ENCODE measurements around a stretch of chr10.

DNA sequence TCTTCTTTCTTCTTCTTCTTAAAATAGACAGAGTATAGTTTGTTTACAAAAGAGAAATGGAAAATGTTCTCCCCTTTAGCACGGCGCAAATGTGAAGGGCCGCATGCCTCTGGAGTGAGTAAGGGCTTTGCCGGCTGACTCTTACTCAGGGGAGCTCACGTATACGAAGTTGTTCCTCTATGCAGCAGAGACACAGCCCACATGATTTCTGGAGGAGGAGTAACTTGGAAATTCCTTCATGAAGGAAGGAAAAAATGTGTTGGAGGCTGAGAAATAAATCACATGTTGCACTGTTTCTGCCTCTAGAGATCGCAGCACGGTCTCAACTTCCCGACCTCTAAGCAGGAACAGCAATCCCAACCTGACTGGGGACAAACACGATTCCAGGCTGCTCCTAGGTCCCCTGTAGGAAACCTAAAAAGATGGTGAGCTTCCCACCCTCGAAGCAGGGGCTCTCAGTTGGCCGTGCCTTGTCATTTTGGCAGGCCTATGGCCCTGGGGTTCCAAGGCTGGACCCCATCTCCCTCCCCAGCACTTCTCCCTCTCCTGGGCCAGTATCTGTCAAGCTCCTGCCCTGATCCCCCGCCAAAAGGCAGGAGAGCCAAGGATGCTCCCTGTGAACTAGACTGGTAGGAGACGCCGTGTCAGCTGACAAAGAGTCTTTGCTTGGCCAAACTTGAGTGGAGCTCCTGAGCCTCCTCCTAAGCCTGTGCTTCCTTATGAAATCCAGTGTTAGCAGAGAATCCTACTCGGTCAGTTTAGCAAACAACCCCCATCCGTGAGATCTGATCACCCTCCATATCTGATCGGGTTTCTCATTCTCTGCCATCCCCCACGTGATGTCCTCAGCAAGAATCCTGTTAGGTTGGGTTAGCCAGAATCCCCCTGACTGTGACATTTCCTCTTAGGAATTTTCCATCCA, 44.6 kb downstream of the MYOF start:
- PRO-cap, result bidirectional peak, plus-strand start at position 290 of the sequence, minus-strand start outside the sequence; bidirectional peak, plus-strand start at position 729 of the sequence, minus-strand start at position 628 of the sequence

- PRO-cap, result no peak
These were observed 1.4 kb downstream of the FFAR4 start for GRCh38 chr10:93567867-93568342.

- PRO-cap, result no peak
These were observed 95.1 kb downstream of the PLCE1 start for GRCh38 chr10:94088631-94089384.

GRCh38 chr10:94213385-94213594, 149.4 kb downstream of the NOC3L start:
- PRO-cap, result no peak

- PRO-cap, result no peak
These were observed 76.1 kb downstream of the NOC3L start for GRCh38 chr10:94286442-94287170.

- PRO-cap, result no peak
These were observed 35.0 kb downstream of the NOC3L start for GRCh38 chr10:94327473-94328505.

DNA sequence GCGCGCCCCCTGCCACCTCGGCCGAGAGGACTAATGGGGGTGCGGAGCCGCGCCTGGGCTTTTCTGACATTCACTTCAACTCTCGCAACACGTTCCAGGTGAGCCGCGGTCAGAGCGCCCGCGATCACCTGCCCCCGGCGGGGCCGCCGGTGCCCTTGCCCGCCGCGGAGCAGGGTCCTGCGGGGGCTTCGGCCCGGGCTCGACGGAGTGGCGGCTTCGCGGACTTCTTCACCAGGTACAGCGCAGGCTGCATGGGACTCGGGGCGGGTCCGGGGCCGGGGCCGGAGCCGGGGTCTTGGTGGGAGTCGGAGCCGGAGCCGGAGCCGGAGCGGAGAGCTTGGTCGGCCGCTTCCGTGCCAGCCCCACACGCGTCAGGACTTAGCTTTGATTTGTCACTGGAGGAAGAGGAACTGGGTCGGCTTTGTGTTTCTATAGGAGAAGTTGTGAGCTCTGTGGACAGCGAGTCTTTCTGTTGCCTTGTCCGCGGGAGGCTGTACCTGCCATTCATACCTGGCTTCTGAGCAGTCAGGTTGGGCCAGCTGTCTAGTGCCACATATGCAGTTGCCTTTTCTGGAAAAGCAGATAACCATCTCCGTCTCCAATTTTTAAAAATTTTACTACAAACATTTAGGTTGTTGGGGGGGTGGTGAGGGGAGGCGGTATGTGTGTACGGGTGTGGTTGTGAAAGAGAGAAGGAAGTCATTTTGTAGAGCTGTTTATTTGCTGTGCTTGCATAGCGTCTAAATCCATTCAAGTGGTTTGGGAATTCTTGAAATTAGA, 1.2 kb downstream of the TBC1D12 start:
- PRO-cap, result bidirectional peak, plus-strand start at position 503 of the sequence, minus-strand start at position 380 of the sequence

- PRO-cap, result no peak
These were observed 47.5 kb upstream of the CYP2C8 start for GRCh38 chr10:95116723-95117170.

DNA sequence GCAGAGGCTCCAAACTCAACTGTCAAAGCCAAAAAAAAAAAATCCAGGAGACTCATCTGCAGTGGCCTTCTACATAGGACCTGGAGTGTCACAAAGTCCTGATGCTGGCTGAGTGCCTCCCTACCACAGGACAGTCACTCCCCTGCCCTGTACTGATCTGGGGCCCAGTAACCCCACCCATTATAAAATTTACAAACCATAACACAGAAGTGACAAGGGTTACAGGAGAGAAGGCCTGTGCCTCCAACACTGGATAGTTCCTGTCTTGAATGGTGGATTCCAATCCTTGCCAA, 14.6 kb downstream of the PDLIM1 start:
- PRO-cap, result no peak

DNA sequence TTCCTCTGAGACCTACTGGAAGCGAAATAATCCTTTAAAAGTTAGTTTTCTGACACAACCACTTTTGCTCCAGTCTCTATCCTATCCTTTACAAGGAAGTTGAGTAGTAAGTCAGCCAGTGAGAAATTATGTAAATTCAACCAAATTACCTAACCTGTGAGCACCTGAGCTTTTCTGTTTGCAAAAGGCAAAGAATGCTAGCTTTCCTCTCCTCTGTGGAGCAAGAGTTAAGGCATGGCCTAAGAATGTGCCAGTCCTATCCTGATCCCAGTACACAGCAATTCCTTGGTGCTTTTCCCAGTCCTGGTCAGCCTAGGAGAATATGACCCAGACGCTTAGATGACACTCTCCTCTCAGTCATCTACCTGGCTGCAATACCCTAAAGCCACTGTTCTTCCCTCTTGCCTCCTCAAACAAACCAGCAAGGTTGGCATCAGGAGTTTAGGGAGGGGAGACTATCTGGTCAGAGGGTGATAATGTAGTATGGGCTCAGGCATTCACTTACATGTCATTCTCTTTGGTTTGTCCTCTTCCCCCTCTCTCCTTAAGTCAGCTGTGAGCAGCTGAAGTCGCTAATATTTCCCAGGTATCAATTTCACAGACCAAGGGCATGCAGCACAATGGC, 4.1 kb downstream of the PDLIM1 start:
- PRO-cap, result no peak

GRCh38 chr10:95287231-95288064, 3.4 kb downstream of the PDLIM1 start:
- PRO-cap, result no peak

- PRO-cap, result no peak
These were observed 36.6 kb upstream of the PDLIM1 start for GRCh38 chr10:95327325-95327878.

GRCh38 chr10:95351060-95351335, 60.2 kb upstream of the PDLIM1 start:
- PRO-cap, result no peak

DNA sequence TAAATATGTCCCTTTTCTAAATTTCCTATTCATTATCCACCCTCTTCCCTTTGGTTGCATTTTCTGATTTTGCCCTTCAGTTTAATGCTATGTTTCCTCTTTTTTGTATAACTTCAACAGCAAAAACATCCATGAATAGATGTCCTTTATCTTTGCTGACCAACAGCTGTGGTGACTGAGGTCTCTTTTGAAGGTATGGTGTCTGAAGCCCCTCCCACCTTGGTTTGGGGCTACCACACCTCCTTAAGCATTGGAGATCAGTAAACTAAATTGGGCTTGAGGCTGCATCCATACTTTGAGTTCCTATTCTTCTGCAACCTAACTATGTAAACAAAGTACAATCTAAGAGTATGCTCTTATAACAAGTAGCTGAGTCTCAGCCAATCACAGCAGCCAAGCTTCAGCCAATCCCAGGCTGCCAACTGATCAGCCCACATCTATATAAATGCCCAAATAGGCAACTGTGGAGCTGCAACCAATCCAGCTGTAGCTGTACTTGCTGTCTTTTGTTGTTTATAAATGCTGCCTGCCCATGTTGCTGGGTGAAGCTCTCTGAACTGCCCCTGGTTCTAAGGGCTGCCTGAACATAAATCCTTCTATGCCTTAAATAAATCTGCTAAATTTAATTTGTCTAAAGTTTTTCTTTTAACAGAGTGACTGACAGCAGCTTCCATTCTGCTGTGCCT, 69.4 kb upstream of the PDLIM1 start:
- PRO-cap, result no peak

GRCh38 chr10:95362528-95363248, 71.9 kb upstream of the PDLIM1 start:
- PRO-cap, result no peak

DNA sequence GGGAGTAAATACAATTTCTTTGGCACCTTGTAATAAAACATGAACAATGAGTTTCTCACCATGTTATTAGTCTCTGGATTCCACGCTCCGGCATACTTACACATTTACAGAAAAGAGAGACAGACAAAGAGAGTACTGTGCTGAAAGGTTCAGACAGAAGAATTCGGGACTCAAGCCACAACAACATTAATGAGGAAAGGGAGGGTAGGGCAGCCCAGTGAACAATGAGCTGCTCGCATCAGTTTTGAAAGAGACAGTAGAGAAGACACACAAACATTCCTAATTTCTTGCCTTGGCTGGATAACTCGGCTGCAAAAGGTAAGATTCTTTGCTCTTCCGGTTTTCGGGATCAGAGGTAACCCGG, 124.4 kb upstream of the PDLIM1 start:
- PRO-cap, result no peak

- PRO-cap, result no peak
These were observed 124.9 kb upstream of the PDLIM1 start for GRCh38 chr10:95415542-95416347.

DNA sequence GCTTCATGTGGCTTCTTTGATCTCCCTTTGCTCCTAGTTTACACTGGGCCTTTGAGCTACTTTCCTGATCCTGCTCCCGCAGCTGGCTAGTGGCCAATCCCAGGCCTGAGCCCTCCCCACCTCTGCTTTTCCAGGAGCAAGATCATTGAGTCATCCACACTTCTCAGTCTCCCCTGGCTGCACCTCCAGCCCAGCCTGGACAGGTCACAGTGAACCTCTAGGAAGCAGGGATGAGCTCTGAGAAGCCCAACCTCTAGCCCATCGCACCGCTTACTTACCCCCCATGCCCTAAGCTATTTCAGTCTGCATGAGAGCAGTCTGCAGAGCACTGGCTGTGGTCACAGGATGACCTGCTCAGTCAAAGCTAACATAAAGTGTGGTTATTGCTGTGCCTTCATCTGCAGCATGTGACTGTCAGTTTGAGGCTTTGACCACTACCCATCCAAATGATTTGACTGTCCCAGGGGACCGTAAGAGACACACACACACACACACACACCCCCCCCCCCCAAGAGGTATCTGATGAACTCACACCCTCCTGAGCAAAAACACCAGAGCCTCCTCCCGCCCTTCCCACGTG, 129.2 kb downstream of the SORBS1 start:
- PRO-cap, result no peak

GRCh38 chr10:95434195-95435144, 126.7 kb downstream of the SORBS1 start:
- PRO-cap, result no peak

- PRO-cap, result no peak
These were observed 101.8 kb downstream of the SORBS1 start for GRCh38 chr10:95459329-95459897.